Bronchus (tissue), 1 donor: ENCODE data around the genes EBF4, C20orf141, MRPS26, SLC4A11, ADAM33 and SIGLEC1.

GRCh38 chr20:1936762-1938122 lies 42.0 kb downstream of the SIRPA start:
- PRO-cap: no peak

GRCh38 chr20:2118880-2119421 lies 17.3 kb downstream of the STK35 start:
- PRO-cap: no peak

- PRO-cap: no peak
Measured at GRCh38 chr20:2145969-2147076, 44.7 kb downstream of the STK35 start.

GRCh38 chr20:2292563-2293235 lies 3.1 kb upstream of the TGM3 start:
- PRO-cap: no peak

- PRO-cap: no peak
Measured at GRCh38 chr20:2462469-2463303, 7.9 kb downstream of the SNRPB start.

DNA sequence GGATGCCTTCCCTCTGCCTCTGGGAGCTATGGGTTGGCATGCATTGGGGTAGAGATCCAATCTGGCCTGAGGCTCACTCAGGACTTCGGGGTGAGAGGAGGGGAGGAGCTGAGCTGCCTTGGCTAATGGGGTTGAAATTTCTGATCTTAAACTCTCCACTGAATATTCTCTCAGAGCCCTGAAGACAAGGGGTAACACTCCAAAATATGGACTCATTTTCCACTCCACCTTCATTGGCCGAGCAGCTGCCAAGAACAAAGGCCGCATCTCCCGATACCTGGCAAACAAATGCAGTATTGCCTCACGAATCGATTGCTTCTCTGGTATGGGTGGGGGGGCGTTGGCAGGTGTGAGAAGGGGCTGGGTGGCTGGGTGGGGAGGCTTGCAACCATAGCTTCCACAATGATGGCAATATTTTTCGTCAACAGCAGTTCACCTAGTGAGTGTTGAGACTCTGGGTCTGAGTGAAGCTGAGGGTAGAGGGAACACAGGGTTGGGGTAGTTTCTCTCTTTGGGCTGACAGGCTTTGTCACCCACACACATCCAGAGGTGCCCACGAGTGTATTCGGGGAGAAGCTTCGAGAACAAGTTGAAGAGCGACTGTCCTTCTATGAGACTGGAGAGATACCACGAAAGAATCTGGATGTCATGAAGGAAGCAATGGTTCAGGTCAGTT lies 3.9 kb downstream of the NOP56 start:
- PRO-cap: no peak

DNA sequence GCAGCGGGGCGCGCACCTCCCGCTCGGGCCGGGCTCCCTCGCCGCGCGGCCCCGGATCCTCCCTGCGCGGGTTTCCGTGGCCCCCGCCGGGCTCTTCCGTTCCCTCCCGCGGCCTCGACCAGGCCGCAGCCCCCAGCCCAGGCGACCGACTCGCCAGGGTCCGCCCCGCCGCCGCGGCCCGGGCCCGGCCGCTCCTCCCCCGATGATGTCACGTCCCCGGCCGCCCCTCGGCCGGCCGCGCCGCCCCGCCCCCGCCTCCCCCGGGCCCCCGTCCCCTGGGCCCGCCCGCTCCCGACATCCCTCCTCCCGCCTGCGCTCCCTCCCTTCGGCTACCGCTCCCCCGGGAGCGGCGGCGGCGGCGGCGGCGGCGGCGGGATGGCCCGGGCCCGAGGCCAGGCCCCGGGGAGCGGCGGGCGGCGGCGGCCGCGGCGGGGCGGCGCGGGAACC lies at the start of gene EBF4:
TSS of gene EBF4 (plus strand) at position 322 of the 447 bp plus-strand sequence.
- PRO-cap: bidirectional peak, plus-strand start at position 328 of the sequence, minus-strand start at position 175 of the sequence

GRCh38 chr20:2814546-2815170 lies at the start of gene C20orf141:
Gene C20orf141 (plus strand): TSS chr20:2814987.
- PRO-cap: no peak

DNA sequence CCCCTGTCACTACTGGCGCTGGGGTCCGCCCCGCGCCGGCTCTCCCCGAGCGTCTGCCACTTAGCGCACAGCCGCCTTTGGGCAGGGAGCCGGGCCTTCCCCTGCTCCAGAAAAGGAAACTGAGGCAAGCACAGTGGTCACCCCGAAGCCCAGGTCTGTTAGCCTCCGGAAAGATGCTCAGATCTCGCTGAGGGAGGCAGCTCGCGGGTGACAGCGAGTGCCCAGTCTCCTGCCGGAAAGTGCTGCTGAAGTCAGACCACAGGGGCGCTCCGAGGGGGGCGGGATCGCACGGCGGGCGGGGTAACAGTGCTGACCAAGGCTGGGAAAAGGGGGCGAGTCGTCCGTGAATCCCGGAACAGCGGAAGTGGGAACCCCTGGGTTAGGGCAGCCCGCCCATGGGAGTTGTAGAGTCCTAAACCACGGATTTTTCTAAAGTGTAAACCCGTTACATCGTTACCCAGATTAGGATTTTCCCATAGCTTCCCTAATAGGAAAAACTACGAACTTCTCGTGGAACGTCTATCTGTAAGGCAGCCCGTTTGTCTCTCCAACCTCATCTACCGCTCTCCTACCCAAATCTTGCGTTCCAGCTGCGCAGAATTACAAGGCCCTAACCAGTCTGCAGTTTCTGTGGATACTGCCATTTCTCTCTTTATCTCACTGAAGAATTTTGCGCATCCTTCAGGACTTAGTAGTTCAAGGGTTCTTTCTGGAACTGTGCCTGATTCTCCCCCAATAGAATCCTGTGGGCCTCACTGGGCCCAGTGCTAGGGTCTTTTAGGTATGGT lies 554 bp downstream of the VPS16 start:
- PRO-cap: no peak

DNA sequence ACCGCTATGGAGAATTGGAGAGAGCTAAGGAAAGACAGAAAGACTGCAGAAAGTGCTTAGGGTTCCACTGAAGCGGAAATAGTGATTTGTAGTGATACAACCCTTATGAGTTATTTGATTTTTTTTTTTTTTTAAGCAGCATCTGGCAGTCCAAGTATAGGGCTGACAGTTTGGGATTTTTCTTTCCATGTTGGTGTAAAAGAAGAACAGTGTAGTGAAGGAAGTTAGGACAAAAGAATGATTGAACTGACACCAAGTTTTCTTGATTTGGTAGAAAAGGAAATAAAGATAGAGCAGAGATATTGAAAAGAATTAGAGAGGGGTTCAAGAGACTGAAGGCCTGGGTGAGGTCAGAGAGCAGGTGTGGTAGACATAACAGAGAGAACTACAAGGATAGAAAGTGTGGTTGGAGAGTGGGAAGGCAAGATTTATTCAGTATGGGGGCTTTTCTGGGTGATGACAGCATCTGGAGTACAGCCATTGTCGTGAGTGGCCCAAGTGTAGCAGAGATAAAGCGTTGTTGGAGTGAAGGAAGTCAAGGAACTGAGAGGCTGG lies 84.6 kb downstream of the PTPRA start:
- PRO-cap: no peak

- PRO-cap: no peak
Measured at GRCh38 chr20:2993325-2994286, 49.8 kb upstream of the GNRH2 start.

DNA sequence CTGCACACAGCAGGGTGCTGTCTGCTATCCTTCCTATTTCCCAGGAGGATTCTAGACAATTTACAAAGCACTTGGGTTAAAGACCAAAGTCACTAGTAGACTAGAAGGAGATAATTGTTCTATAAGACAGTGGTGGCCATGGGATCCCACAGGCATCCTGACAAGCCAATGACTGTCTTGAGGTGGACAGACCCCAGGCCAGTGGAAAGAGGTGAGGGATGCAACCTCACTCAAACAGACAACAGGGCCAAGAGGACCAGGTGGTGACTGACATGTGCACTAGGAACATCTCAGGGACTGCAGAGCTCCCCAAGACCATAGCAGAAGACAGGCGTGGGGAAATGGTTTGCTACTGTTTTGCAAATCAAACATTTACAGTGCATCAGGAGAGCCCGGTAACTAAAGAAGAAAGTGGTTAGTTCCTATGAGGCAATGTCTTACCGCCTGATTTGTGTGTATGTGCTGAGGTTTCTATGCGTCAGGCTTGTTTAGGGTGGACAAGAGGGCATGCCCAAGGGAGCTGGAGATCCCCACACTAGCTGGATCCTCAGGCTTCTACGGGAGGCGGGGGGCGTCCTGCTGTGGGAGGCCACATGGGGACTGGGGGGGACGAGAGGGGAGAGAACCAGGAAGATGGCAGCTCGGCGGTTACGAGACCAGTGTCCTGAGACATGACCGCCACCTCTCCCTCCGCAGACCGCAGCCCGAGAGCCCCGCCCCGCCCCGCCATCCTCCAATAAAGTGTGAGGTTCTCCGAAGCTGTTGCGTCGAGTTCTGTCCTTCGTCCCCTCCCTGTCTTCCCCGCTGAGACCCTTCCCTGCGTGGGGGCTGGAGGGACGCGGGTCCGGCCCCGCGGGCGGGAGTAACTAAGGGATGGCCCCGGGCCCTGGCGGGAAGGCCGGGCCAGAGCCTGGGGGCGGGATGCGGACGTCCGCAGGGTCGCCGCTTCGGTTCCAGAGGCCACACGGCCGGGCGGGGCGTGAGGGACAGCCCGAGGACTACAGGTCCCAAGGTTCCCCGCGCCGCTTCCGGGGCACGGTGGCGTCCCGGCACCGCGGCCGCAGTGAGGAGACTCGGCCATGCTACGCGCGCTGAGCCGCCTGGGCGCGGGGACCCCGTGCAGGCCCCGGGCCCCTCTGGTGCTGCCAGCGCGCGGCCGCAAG lies at the start of gene MRPS26:
TSS of gene MRPS26 (plus strand) at position 1,063 of the 1,163 bp plus-strand sequence.
- PRO-cap: bidirectional peak, plus-strand start at position 500 of the sequence, minus-strand start at position 333 of the sequence; bidirectional peak, plus-strand start at position 767 of the sequence, minus-strand start at position 692 of the sequence; bidirectional peak, plus-strand start at position 1,063 of the sequence, minus-strand start at position 955 of the sequence

DNA sequence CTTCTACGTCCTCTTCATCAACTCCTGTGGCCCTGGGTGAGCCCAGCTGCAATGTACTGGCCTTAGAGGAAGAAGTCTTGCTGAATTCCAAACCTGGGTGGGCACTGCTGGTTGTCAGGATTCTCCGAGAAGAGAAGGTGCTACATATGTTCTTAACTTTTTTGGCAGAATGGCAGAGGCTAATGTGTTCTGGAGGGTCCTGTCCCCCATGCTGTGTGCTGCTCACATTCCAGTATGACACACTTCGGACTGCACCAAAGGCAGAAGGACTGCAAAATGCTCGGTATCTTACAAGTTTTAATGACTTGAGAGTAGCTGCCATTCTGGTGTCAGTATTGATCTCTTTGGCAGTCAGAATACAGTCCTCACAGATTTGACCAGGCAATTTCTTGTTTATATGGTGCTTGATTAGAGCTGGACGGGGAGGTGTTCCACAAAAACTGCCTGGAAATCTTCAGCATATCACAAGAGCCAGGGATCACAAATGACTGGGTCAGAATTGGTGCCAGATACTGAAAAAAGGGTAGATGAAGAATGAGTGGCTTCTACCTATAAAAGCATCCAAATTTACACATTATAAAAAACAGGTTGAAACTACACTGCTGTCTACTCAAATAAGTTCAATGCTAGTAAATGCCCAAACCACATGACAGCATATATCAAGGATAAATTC lies 10.8 kb downstream of the FASTKD5 start:
- PRO-cap: no peak

DNA sequence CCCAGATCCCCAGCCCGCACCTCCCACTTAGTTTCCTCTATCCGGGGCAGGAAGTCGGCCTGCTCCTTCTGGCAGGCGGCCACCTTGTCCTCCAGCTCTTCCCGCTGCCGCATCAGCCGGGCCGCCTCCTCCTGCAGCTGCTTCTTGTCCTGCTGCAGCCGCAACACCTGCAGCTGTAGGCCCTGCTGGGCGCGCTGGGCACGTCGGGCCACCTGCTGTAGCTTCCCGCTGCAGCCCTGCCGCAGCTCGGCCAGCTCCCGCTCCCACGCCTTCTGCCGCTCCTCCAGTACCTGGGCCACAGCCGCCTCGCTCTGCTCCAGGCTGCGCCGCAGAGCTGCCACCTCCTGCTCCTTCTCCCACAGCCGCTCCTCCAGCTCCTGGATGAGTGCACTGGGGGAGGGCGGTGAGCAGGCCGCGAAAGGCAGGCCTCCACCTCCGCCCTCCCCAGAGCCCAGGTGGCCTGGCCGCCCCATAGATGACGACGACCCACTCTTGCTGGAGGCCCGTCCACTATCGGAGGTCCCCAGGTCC lies 5.9 kb upstream of the FASTKD5 start:
- PRO-cap: no peak

DNA sequence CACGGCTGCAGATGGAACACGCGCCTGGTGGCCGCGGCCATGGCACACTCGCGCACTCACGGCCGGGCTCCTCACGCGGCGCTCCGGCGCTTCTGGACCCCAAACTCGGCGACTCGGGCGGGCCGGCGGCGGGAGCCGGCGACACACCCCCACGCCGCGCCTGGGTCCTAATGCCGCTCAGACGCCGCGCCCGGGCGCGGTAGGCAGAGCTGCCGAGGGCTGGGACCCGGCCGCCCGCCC lies at the start of gene SLC4A11:
TSS of gene SLC4A11 (minus strand) at position 94 of the 240 bp plus-strand sequence.
- PRO-cap: bidirectional peak, plus-strand start at position 206 of the sequence, minus-strand start at position 115 of the sequence

GRCh38 chr20:3383143-3383473 lies 24.4 kb downstream of the DNAAF9 start:
- PRO-cap: no peak

DNA sequence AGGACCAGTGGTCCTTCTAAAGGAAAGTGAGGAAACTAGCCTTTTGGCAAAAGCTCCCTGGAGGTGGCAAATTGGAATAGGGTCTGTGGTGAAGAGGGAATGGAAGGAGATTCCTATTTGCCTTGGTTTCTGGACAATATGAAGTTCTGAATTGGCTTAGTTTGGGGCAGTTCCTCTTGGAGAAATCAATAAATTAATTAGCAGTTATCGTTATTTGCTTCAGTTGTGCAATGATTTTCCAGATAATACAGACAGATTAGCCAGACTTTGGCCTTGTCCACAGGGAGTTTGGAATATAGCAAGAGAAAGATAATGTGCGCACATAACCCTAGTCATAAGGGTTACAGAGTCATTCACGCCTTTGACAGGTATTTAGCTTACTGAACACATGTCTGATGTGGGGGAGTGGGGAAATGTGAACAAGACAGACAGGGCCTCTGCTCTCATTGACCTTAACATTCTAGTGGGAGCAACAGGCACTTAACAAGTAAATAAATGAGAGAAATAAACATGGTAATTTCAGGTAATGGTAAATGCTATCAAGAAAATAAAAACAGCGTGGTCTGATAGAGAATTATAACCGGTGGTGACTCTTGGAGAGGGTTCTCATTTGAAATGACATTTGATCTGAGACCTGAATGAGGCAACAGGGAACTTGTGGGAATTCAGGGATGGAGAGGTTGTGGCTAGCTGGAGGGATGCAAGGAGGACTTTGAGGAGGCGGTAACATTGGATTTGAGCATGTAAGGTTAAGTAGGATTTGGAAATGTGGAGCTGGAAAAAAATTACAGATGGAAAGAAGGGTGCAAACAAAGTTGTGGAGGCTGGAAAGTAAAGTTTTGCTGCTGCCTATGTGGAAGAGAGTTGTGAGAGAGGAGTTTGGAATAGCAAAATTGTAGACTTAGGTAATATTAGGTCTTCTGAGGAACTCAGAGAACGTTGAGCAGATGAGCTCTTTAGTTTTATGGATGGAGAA lies 1.5 kb downstream of the ATRN start:
- PRO-cap: no peak

- PRO-cap: no peak
Measured at GRCh38 chr20:3522953-3523497, 52.2 kb downstream of the ATRN start.

GRCh38 chr20:3681657-3682445 lies at the start of gene ADAM33:
Gene ADAM33 (minus strand): TSS chr20:3682010.
- PRO-cap: no peak

DNA sequence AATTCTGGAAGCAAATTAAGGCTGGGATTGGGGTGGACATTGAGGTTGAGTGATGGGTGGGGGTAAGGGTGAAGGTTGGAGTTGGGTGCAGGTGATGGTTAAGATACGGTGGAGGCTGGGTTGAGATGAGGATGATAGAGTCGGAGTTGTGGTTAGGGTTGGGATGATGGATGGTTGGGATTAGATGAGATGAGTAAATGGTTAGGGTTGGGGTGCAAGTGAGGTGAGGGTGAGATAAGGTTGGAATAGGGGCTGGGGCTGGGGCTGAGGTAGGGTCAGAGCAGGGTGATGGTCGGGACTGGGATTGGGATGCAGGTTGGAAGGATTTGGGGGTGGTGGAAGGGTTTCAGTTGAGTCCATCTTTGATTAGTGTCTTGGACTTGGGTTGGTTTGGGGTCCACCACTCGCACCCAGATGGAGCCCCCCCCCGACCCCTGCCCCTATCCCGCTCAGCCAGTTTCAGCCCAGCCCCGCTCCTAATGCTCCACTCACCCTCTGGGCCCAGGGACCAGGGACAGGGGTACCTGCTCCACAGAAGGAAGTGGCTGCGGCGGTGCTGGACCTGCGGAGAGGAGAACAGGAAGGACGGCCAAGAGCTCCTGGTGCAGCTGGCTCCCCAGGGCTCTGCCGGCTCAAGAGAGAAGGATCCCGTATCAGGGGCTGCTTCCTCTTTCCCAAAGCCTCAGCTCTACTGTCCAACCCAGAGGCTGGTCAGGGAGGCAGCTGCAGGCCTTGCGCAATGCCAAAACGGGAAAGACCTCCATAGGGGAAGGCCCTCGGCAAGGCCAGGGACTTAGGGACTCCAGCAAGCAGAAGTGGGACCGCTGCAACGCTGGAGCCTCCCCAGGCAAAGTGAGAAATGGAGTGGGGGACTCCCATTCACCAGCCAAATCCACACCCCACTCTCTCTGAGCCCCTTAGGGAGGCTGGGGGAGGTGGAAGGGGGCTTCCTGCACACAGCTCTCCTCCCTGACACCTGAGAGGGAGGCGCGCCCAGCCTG lies at the start of gene SIGLEC1:
TSS of gene SIGLEC1 (minus strand) at position 655 of the 1,001 bp plus-strand sequence.
- PRO-cap: no peak